Hematopoietic multipotent progenitor cell (in vitro differentiated cells): Measurements from ENCODE around the genes SPATA31D1 and NAA35.

GRCh38 chr9:81729124-81729705 is 39.9 kb upstream of the TLE1 start:
- CAGE, long polyA plus RNA, result no peak

- CAGE, long polyA plus RNA, result no peak
These were observed 70.4 kb upstream of the TLE1 start for GRCh38 chr9:81759686-81760226.

GRCh38 chr9:81988668-81989024 is at the start of gene SPATA31D1:
Gene SPATA31D1, plus strand, starts transcription at chr9:81988772.
- CAGE, long polyA plus RNA, result no peak

GRCh38 chr9:82098848-82099130 is 110.2 kb downstream of the SPATA31D1 start:
- CAGE, long polyA plus RNA, result no peak

- CAGE, long polyA plus RNA, result no peak
These were observed 458.0 kb downstream of the RASEF start for GRCh38 chr9:82604854-82605376.

DNA sequence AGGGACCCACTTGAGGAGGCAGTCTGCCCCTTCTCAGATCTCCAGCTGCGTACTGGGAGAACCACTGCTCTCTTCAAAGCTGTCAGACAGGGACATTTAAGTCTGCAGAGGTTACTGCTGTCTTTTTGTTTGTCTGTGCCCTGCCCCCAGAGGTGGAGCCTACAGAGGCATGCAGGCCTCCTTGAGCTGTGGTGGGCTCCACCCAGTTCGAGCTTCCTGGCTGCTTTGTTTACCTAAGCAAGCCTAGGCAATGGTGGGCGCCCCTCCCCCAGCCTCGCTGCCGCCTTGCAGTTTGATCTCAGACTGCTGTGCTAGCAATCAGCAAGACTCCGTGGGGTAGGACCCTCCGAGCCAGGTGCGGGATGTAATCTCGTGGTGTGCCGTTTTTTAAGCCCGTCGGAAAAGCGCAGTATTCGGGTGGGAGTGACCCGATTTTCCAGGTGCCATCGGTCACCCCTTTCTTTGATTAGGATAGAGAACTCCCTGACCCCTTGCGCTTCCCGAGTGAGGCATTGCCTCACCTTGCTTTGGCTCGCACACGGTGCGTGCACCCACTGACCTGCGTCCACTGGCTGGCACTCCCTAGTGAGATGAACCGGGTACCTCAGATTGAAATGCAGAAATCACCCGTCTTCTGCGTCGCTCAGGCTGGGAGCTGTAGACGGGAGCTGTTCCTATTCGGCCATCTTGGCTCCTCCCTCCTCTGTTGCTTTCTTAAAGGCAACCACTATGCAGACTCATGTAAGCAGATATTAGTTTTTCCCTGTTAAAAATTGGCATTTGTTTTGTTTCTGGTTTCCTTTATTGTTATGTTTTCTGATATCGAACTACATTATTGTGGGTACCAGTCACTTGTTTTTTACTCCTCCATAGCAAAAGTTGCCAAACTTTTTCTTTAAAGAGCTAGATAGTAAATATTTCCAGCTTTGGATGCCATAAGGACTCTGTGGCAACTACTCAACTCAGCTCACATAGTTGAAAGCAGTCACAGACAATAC is 305.5 kb downstream of the RASEF start:
- CAGE, long polyA plus RNA, result no peak

GRCh38 chr9:83041466-83042354 is 21.2 kb downstream of the RASEF start:
- CAGE, long polyA plus RNA, result no peak

DNA sequence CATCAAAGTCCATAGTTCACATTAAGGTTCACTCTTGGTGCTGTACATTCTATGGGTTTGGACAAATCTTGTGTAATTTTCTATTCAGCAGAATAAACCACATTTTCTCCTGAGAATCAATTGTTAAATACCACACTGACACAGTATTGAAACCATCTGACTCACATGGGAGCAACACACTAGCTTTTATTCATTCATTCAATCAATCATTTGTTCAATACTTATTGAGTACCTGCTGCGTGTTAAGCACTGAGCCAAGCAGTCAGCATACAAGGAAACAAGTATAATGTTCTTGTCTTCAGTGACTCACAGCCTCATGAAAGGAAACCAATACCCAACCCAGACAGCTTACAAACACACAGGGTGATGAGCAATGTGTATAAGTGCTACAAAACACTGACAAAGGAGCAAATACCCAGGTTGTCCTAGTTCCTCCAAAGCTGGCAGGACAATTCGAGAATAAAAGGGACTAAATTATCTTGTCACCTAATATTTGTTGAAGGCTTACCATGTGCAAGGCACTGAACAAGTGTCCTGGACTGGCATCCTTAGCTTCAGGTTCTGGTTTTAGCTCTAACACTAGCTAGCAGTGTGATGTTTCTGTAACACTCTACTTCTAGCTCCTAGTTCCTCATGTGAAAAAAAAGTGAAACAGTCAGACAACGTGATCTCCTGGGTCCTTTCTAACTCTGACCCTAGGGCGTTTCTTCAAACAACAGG is 67.6 kb upstream of the RASEF start:
- CAGE, long polyA plus RNA, result no peak

GRCh38 chr9:83469640-83470134 is 68.5 kb downstream of the FRMD3 start:
- CAGE, long polyA plus RNA, result no peak

DNA sequence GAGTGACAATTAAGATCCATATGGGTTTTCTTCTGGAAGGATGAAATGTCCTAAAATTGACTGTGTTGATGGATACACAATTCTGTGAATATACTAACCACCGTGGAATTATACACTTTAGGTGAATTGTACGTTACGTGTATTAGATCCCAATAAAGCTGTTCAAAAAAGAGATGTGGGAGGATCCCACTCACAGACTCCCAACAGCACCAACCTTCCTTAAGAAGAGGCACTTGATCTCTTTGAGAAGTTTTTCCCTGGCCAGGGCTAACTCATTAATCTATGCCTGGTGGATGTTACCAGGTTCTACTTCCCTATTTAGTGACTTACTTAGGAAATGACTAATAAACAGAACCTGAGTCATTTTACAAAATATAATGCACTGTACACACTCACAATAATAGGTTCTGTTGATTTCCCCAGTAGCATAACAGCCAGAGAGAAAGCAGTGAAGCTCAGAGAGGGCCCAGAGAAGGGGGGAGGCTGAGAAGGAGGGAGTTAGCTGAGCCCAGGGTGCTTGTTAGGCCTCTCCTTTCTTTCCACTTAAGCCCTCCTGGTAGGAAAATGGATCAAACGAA is 27.2 kb downstream of the FRMD3 start:
- CAGE, long polyA plus RNA, result no peak

DNA sequence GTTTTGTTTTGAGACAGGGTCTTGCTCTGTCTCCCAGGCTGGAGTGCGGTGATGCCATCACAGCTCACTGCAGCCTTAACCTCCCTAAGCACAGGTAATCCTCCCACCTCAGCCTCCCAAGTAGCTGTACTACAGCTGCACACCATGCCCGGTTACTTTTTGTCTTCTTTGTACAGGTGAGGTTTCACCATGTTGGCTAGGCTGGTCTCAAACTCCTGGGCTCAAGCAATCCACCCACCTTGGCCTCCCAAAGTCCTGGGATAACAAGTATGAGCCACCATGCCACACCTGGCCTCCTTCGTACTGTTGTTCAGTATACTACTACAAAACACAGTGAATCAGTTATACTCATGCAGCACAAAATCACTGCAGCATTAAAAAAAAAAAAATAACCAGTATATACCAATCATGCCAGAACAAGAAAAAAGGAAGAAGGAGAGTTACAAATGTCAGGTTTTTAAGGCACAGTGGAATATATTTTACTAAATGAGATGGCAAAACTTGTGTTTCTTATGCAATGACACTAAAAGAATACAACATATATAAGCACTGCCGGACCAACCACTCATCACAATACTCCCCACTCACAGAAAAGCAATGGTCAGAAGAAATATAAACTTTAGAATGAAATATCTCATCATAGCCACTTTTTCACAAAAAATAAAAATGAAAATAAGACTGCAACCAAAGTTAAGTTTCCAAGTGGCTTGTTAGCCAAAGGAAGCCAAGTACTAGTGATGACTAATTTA is 33.8 kb downstream of the UBQLN1 start:
- CAGE, long polyA plus RNA, result no peak

DNA sequence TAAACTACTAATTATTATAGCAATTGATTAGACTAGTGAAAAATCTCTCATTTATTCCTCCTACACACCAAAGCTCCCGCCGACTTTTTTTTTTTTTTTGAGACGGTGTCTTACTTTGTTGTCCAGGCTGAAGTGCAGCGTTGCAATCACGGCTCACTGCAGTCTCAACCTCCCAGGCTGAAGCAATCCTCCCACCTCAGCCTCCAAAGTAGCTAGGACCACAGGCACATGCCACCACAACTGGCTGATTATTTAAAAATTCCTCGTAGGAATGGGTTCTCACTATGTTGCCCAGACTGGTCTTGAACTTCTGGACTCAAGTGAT is 30.0 kb upstream of the UBQLN1 start:
- CAGE, long polyA plus RNA, result no peak

- CAGE, long polyA plus RNA, result no peak
These were observed 445 bp downstream of the GKAP1 start for GRCh38 chr9:83816968-83817679.

DNA sequence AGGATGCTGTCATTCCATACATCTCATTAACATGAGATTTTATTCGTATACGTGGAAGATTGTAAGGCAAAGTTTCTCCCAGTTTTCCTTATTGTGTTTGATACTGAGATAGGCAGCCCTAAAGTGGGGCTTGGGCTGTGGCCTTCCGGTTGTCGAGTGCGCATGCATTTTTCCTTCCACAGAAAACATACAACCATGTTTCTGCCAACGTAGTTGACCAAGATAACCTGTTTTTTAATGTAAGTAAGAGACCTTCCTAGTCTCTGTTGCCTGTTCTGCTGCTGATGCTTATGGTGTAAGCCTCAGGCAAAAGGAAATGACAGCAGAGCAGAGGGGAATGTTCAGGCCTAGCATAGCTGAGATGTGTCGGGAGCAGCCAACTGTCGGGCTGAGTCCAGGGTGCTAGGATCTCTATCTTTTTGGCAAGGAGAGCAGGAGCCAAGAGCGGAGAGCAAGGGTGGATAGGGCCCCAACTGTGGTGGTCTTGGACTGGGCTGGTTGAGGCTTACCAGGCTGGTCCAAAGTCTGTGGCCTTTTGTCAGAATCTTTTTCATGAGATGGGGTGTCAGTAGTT is 2.5 kb downstream of the NTRK2 start:
- CAGE, long polyA plus RNA, result no peak

DNA sequence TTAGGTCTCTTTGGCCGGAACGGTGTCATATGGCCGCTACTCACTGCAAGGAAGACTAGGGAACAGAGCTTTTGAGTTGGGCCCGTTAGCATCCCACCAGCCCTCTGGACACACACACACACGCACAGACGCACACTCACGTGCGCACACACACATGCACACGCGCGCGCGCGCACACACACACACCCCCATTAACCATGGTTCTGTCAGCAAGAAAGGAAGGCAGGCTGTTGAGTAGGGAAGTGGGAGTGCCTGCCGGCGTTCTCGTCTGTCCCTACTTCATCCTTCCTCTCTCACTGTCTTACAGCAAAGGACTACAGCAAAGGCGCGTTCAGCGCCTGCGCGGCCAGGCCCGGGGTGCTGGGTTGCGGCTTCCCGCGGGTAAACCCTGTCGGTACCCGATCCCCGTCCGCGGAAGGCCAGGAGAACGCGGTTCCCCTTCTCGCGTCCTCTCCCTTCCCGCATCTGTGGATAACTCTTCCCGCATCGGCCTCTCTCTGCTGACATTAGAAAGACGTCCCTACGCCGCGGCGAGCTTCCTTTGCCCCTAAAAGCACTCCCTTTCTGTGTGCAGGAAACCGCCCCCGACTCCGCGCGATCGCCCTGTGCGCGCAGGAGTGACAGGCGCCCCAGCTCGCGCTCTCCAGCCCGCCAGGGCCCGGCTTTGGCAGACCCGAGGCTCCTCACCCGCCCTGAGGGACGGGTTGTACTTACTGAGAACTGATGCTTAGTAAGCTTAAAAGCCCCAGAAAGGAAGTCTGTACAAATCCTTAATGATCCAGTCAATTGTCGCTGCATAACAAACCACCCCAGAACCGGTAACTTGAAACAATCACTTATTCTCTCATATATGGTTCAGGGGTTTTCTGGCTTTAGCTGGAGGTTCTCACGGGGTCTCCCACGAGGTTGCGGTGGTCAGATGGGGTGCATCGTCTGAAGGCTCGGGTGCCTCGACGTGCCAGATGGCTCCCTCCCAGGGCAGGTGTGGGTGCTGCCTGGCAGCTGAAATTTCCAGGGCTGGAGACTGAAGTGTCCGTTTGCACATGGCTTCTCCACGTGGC is 219.1 kb downstream of the AGTPBP1 start:
- CAGE, long polyA plus RNA, result no peak

- CAGE, long polyA plus RNA, result no peak
These were observed 29.4 kb downstream of the AGTPBP1 start for GRCh38 chr9:85712346-85712759.

DNA sequence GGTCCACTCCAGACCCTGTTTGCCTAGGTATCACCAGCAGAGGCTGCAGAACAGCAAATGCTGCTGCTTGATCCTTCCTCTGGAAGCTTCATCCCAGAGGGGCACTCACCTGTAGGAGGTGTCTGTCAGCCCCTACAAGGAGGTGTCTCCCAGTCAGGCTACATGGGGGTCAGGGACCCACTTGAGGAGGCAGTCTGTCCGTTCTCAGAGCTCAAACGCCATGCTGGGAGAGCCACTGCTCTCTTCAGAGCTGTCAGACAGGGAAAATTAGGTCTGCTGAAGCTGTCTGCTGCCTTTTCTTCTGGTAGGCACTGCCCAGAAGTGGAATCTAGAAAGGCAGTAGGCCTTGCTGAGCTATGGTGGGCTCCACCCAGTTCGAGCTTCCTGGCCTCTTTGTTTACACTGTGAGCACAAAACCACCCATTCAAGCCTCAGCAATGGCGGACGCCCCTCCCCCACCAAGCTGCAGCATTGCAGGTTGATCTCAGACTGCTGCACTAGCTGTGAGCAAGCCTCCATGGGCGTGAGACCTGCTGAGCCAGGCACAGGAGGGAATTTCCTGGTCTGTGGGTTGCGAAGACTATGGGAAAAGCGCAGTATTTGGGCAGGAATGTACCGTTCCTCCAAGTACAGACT is 18.7 kb downstream of the AGTPBP1 start:
- CAGE, long polyA plus RNA, result no peak

DNA sequence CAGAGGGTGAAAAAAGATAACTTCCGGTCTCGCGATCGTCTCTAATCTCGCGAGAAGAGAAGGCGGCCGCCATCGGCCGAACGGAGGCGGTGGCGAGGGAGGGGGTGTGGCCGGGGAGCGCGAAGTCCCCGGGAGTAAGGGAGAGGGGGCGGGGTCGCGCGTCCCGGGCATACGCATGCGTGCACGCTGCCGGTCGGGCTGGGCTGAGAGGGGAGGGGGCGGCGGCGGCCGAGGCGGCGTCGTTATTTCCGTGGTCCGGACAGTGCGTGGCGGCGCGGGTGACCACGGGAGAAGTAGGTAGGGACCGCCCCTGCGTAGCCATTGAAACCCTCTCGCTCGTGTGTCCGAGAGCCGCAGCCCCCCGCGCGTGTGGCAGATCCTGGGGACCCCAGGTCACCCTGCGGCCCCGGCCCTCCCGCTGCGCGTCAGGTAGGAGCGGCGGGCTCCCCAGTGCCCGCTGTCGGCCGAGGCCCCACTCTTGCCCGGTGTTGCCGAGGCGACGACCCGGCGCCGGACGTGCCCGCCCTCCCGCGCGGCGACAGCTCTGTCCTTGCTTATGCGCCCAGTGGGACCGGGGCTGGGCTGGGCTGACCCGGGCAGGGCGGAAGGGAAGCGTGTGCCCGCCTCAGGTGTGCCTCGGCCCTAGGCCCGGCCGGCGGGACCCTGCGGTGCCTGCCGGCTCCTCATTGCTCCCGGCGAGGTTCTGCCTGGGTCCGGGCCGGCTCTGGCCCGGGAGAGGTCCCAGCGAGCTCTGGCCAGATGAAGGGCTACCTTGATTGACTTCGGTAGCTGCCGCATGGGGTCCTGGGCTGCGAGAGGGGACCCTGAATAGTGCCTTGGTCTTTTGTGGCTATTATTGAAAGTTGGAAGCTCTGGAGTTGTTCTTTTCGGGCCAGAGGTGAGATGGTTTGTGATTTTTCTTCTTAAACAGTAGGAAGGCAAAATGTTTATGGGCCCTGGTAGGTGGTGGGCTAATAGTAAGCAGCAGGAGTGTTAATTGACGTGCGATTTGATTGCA is at the start of gene NAA35:
NAA35 (plus strand) TSS at position 170 of the 1,018 bp plus-strand sequence.
- CAGE, long polyA plus RNA, result no peak

DNA sequence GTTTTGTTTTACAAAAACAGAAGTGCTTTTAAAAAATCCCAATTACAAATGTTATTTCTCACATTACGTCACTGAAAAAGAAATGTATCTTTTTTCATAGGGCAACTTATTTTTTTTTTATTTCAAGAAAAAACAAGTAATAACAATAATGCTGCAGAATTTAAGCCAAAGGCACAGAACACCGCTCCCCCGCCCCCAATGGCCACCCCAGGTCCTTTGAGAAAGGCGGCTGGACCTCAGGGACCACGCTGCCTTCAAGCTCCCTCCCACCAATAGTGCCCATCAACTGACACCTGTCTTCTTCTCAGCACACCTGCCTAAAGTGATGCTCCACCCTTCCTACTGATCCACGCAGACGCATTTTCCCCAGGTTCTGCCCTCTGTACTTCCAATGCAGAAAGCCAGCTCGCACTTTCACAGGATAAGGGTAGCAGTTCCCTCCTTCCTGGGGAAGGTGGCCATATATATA is 2.0 kb downstream of the GOLM1 start:
- CAGE, long polyA plus RNA, result no peak

GRCh38 chr9:86259122-86259537 is 327 bp downstream of the C9orf153 start:
- CAGE, long polyA plus RNA, result no peak